Subcutaneous preadipocyte (primary cell): ENCODE data around the gene VPS13C.

DNA sequence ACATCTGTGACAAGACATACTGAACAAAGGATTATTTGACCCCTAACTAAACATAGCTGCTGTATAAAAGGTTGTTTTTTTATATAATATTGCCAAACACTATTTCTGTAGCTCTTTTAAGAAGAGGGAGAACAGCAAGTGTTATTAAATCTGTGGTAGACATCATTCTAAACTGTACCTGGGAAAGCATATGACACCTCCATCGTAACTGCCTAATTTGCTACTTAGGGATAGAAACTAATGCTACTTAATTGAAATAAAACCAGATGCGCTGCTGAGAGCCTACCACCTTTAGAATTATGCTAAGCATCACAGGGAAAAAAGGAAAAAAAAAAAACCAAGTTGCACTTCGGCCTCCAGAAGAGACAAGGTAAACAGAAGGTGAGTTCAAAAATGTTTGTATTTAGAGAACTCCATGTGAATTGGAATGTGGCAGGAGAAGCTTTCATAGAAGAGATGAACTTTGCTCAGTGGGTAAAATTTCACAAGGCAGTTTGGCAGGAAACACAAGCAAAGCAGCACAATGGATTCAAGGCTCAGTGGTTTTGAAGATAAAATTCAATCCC, 256.4 kb upstream of the ICE2 start:
- CAGE, long polyA plus RNA = no peak

GRCh38 chr15:60804906-60805597, 326.1 kb upstream of the ICE2 start:
- CAGE, long polyA plus RNA = no peak

DNA sequence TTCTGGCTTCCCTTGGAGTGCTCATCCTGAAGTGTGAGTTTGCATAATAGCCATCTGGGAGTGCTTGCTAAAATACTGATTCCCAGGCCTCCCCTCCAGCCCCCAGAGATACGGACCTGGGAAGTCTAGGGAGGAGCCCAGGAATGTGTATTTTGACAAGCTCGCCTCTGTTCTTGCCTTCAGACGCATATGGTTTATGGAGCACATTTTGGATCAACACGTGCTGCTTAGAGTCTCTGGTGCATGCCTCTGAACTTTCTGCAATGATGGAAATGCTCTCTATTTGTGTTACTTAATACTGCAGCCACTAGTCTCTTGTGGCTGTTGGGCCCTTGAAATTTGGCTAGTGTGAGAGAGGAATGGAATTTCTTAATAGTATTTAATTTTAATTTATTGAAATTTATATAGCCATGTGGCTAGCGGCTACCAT, 299.4 kb downstream of the RORA start:
- CAGE, long polyA plus RNA = no peak

DNA sequence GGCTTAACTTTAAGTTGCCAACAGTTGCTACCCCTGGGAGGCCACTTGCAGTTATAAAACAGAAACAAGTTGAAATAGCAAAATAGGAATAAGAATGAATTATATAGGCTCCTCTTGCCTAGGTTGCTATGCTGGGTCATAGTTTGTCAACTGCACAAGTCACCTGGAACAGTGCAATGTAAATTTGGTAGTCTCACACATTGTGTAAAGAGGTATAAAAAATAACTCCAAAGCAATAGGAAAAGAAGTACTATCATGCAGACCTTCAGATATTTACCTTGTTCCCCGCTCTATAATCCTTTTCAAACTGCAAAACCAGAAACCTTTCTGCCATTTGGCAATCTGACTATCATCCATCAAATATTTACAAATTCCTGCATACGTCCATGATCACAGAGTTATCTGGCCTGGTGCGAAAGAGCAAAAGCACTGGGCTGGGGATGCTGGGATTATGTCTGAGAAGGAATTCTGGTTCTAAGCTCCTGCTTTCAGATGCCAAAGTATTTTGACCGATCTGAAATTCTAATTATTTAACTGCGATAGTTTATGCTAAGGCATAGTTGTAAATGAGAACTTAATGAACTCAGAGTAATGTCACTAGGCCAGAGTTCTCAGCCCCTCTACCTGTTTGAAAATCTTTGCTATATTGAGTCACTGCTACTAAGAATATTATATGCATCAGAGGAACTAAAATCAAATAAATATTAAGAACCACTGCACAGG, 143.1 kb downstream of the RORA start:
- CAGE, long polyA plus RNA = no peak

DNA sequence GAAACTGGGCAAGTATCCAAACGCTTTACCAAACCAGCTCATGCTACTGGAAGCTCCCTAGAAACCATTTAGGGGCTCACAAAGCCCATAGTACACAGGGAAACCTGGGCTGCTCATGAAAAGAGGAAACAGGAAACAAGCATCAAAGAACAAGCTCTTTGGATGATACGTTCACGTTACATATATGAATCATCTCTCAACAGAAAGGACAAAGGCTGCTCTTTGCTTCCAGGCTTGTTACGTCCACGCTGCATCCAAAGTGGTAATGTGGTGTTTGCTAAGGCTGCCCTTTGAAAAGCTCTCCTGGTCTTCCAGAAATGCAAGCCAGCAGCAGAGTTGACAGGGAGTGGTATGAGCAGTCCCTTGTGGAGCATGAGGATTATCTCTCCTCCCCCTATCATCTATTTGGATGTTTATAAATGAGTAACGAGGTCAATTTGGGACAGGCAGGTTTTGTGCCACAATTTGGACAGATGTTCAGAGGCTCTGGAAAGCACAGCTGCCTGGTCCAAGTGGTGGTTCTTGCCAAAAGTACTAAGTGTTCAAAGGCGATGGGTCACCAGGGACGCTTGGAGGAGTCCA, 98.0 kb upstream of the RORA start:
- CAGE, long polyA plus RNA = no peak

GRCh38 chr15:61875645-61875942, 184.7 kb downstream of the VPS13C start:
- CAGE, long polyA plus RNA = no peak

GRCh38 chr15:62060219-62060943, at the start of gene VPS13C:
TSS of gene VPS13C (minus strand) at chr15:62060447.
- CAGE, long polyA plus RNA = no peak

GRCh38 chr15:62087286-62088263, 20.8 kb downstream of the C2CD4A start:
- CAGE, long polyA plus RNA = no peak

GRCh38 chr15:62138089-62138529, 27.0 kb downstream of the C2CD4B start:
- CAGE, long polyA plus RNA = no peak

GRCh38 chr15:62142108-62142354, 23.1 kb downstream of the C2CD4B start:
- CAGE, long polyA plus RNA = no peak

DNA sequence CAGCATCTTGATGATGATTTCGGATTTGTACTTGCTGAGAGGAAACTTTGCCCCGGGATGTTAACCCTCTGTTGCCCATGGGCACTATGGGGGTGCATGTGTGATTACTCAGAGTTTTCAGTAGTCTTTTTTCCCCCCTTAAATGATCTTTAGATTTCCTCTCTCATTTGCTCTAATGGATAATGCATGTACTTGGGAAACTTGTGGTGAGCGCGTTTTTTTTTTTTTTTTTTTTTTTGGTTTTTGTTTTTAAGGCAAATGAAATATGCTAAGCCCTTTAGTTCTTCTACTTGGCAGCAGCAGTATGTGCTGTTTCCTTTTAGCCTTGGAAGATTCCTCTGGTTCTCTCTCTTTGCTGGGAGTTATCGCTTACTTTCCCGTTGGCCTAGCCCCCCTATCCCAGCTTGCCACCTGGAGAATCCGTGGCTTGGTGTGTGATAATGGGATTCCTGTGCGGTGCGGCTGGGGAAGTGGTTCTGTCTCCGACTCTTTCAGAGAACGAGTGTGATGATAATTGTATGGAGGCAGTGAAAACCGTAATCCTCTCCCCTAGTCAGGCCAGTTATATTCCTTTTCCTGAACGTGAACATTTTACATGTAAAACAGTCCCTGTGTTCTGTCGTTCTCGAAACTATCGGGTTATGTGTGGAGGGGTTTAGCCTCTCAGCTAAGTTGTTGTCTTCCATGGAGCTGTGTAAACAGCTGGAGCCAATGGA, 74.7 kb downstream of the TLN2 start:
- CAGE, long polyA plus RNA = no peak

- CAGE, long polyA plus RNA = no peak
Measured at GRCh38 chr15:62657553-62658081, 267.3 kb downstream of the TLN2 start.

GRCh38 chr15:62742313-62743175, 300.0 kb upstream of the TPM1 start:
- CAGE, long polyA plus RNA = no peak

DNA sequence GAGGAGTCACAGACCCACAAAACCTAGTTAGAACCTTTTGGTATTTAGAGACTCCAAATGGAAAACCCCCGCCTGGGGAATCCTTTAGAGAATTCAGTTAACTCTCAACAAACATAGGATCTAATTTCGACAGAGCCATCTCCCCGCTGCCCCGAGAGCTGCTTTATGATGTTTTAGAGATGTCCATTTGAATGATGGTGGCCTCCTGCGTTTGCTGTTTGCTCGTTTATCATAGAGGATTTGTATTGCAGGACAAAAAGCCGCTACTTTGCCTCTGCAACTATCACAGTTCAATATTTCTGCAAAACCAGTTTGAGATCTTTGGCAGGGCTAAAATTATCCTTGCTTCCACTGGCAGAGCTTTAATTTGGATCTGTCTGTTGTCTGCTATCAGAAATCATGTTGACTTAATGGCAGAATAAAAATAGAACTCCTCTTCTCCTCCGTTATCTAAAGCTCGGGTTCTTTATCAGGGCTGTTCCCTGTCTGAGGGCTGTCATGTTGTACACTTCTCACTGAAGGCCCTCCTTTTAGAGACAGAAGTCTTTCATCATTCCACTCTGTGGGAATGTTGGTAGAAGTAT, 226.4 kb upstream of the TPM1 start:
- CAGE, long polyA plus RNA = no peak

GRCh38 chr15:62835282-62835724, 207.2 kb upstream of the TPM1 start:
- CAGE, long polyA plus RNA = no peak

DNA sequence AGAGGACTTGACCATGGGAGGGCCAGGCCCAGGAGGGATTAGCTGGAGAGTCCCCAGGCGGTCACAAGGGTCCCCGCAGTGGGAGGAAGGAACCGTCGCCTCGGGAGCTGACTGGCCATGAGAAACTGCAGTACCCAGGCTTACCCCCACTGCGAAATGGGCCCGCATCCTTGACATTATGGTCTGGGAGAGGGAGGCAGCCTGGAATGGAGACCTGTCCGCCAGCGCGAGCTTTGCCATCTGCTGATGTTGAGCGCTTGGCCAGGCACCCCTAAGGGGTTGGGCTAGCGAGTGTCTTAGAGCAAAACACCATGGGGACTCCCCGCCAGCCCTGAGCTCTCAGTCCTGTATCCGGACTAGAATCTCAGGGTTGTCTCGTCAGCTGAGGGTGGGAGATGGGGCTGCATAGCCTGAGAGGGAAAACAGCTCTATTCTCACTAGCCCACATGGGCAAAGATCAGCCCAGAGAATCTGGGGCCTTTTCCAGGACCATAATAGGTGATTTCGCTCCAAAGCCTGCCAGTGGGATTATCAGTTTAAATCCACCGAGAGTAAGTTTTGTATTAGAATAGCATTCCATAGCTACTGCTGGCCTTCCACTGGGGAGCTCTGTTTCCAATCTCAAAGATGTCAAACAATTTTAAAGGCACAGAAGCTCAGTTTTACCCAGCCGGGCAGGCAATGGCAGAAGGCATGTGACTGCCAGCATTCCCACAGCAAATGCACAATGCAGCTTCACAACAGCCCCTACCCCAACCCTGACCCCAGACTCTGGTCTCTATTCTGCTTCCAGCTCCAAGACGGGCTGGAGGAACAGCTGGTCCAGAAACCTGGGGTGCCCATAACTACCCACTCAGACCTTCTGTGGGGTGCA, 167.5 kb upstream of the TPM1 start:
- CAGE, long polyA plus RNA = no peak

DNA sequence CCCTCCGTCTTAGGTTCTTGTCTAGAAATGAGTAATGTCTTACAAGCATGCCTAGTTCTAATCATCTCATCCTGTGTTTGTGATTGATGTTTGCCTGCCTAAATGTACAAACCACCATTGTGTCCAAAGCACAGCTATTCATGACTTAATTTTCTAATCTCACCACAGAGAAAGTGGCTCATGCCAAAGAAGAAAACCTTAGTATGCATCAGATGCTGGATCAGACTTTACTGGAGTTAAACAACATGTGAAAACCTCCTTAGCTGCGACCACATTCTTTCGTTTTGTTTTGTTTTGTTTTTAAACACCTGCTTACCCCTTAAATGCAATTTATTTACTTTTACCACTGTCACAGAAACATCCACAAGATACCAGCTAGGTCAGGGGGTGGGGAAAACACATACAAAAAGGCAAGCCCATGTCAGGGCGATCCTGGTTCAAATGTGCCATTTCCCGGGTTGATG, 28.4 kb downstream of the TPM1 start:
- CAGE, long polyA plus RNA = no peak

DNA sequence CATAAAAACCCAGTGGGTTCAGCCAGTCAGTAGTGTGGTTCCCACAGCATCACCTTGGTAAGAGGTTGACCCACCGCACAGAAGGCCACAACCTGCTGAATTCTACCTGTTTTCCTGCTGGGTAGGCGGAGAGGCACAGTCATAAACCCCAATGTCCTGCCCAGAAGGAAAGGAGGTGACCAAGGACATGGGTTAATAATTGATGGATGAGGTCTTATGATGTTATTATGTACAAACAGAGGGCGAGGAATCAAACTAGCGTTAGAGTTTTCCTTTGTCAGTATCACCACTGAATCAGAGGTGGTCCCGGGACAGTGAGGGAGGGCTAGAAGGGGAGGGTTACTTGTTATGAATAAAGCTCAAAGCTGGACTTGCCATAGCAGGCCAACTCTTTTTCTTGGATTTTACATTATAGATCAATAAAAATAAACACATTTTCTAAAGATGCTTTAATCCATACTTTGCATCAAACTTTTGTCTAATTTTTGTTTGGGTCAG, 27.7 kb downstream of the CA12 start:
- CAGE, long polyA plus RNA = no peak

- CAGE, long polyA plus RNA = no peak
Measured at GRCh38 chr15:63357701-63358234, 23.9 kb downstream of the CA12 start.

- CAGE, long polyA plus RNA = no peak
Measured at GRCh38 chr15:63503663-63504432, 545 bp upstream of the USP3 start.